Parietal lobe (tissue), 2 donors: ENCODE results near the genes HAUS2 and TGM5.

DNA sequence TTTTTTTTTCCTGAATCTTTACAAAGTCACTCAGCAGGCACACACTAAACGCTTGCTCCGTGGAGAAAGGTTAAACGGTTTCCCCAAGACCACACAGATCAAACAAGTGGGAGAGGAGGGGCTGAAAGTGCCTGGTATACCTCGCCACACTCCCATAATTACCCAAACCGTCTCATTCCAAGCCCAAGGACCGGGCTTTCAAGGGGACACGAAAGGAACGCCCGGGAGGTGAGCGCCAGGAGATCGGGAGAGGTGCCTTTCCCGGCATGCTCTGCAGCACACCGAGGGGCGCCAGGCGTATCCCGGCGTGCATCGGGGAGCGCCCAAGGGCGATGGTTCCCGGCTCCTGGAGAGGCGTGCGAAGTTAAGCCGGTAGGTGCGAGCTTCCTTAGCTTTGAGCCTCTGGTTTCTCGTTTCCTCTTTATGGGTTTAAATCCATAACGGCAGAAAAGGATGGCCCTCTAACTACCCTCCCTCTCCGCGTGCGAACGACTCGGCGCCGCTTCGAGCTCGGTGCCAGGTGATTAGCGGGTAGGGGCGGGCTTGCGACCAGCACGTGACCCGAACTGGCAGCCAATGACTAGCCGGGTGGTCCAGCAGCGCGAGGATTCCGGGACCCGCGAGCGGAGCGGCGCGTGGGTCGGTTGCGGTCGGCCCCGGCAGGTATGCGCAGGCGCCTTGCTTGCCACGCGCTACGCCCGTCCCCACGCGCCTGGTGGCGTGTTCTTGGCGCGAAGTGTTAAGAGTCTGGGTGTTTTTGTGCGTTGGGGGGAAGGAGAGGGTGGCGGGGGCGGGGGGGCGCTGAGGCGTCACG, 62.1 kb downstream of the TYRO3 start:
- RAMPAGE, long total RNA: no peak

DNA sequence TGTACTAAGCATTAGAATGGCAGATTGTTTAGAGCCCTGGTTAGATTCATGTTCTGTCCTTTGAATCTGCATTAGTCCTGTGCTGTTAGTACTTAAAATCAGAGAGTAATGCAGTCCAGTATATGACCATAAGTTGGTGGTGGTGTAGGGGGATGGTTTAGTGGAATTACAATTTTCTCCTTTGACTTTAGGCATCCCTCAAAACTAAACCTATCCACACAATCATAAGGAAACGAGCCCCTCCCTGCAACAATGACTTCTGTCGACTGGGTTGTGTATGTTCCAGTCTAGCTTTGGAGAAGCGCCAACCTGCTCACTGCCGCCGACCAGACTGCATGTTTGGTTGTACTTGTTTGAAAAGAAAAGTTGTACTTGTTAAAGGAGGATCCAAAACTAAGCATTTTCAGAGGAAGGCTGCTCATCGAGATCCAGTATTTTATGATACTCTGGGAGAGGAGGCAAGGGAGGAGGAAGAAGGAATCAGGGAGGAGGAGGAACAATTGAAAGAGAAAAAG, 61.3 kb upstream of the MAPKBP1 start:
- RAMPAGE, long total RNA: no peak

DNA sequence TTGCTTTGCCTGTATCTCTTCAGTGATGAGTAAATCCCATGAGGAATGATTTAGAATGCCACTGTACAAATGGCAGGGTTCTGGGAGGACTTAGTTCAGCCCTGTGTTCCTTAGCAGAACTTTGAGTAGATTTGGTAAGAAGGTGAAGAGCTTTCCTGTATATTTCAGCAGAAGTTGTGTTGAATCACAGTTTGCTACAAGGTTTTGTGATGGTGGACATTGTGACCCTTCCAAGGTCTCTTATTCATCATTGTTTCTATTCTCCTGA, 1.9 kb downstream of the MAPKBP1 start:
- RAMPAGE, long total RNA: no peak

GRCh38 chr15:42012202-42012794, 8.5 kb downstream of the PLA2G4E start:
- RAMPAGE, long total RNA: no peak

- RAMPAGE, long total RNA: no peak
Measured at GRCh38 chr15:42050716-42051396, 30.0 kb upstream of the PLA2G4E start.

GRCh38 chr15:42253245-42253984, 19.6 kb upstream of the GANC start:
- RAMPAGE, long total RNA: no peak

GRCh38 chr15:42287647-42287951, 14.4 kb upstream of the TMEM87A start:
- RAMPAGE, long total RNA: no peak

GRCh38 chr15:42386322-42386740, 27.0 kb downstream of the CAPN3 start:
- RAMPAGE, long total RNA: no peak

- RAMPAGE, long total RNA: no peak
Measured at GRCh38 chr15:42401987-42403141, 43.1 kb downstream of the CAPN3 start.

DNA sequence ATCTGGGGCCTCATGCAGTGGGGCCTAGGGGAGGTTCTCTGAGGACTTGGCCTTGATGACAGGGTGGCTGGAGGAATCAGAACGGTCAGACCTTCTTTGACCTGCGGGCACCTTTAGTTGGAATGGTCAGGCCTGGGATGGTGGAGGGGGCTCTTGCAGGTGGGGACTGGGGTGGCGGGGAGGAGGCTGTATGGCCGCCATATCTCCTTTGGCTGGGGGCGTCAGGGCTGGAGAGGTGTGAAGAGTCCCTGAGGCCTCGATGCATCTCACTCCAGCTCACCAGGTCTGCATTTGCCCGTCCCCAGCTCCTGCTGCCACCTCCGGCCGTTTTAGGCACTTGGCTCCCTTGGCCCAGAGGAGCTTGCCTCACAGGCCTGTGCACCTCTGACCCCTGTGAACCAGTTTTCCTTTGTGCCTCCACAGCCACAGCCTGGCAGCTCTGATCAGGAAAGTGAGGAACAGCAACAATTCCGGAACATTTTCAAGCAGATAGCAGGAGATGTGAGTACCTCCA, 49.6 kb downstream of the CAPN3 start:
- RAMPAGE, long total RNA: no peak

DNA sequence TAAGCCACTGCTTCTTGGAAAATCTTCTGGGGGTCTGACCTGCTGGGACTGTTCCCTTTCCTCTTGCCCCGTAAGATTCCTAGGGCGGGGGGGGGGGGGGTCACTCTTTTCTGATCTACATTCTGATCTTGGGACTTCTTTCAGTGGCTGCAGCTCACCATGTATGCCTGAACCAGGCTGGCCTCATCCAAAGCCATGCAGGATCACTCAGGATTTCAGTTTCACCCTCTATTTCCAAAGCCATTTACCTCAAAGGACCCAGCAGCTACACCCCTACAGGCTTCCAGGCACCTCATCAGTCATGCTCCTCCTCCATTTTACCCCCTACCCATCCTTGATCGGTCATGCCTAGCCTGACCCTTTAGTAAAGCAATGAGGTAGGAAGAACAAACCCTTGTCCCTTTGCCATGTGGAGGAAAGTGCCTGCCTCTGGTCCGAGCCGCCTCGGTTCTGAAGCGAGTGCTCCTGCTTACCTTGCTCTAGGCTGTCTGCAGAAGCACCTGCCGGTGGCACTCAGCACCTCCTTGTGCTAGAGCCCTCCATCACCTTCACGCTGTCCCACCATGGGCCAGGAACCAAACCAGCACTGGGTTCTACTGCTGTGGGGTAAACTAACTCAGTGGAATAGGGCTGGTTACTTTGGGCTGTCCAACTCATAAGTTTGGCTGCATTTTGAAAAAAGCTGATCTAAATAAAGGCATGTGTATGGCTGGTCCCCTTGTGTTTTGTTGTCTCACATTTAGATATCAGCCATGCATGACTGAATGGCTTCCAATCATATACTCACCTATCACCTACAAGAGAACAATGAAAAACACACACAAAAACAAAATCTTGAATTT, 52.5 kb downstream of the CAPN3 start:
- RAMPAGE, long total RNA: no peak

GRCh38 chr15:42447622-42448033, 43.3 kb downstream of the ZNF106 start:
- RAMPAGE, long total RNA: no peak

GRCh38 chr15:42471979-42472560, 18.9 kb downstream of the ZNF106 start:
- RAMPAGE, long total RNA: no peak

- RAMPAGE, long total RNA: no peak
Measured at GRCh38 chr15:42548679-42549189, at the start of gene HAUS2. HAUS2 (plus strand) TSS chr15:42548838.

DNA sequence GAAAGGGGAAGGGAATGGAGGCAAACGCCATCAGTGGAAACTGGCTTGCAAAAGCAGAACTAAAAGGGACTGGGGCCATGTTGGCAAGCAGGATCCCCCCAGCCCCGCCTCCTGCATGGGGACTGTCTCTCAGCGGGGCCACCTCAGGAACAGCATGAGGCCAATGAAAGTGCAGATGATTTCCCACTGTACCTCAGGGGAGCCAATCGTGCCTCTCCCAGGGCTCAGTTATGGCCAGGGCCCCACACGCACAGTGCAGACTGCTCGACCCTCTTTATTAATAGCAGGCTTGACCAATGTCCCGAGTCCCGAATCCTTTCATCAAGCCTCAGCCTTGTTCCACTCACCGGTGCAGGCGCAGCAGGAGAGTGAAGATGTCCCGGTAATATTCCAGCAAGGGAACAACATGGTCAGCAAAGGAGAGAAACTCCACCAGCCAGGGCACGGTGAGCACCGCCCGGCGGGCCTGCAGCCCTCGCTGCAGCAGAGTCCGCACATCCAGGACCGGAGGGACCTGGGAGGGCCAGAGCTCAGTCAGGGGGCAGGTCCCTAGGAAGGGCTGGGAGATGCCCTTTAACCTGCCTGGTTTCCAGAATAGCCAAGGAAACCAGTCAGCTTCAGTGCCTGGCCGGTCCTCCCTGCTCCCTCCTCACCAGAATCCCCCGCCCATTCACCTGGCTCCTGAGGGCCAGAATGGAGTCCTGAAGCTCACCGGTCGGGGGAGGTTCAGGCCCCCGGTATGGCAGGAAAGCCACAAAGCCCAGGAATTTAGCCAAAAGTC, 6.5 kb downstream of the CDAN1 start:
- RAMPAGE, long total RNA: no peak

GRCh38 chr15:42734278-42734815, 2.6 kb downstream of the CDAN1 start:
- RAMPAGE, long total RNA: no peak

GRCh38 chr15:42736058-42736837, 680 bp downstream of the CDAN1 start:
- RAMPAGE, long total RNA: no peak

DNA sequence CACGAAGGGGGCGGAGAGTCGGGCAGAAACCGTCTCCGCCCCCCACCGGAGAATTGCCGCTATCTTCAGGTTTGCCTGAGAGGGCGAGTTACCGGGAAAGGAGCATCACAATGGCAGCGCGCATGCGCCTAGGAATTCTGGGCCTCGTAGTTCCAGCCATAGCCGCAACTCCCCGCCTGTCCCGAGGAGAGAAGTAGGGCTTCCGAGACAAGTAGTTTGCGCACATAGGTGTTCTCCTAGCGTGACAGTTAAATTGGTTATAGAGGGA, 296 bp upstream of the TTBK2 start:
- RAMPAGE, long total RNA: no peak

DNA sequence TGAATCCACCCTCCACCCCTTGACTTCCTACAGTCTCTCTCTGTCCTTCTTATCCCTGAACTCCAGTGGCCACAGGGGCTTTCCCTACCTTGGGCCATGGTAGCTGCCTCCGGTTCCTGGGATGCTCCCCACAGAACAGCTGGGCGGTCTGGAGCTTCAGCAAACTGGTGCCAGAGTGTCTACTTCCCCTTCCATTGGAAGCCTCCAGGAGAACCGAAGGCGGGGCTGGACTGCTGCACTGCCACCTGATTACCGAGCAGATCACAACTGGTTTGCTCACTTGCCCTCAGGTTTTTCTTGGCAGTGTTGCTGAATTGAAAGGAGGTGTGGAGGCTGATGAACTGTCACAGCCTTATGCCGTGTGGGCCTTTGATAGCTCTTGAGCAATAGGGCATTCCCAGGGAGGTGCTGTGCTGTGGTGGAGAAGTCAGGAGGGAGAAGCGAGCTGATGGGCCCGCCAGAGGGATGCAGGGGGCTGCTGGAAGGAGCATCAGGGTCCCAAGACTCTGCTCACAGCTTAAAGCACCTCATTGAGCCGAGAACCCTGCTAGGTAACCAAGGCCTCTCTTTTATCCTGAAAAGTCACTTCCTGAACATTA, at the start of gene TGM5:
Gene TGM5 (minus strand): TSS at position 177 of the 599 bp plus-strand sequence.
- RAMPAGE, long total RNA: no peak

- RAMPAGE, long total RNA: no peak
Measured at GRCh38 chr15:43270493-43271416, 4.0 kb upstream of the TGM5 start.